IMR-90 (cell line): Measurements from ENCODE around the gene RALGDS.

GRCh38 chr9:133119559-133119704 is 1.6 kb downstream of the RALGDS start:
- RRBS: no CpG with 5 or more reads among the region's 6 CpGs
CAGE:
- cytosol, long polyA plus RNA: no peak
- long polyA plus RNA: no peak
- nucleus, long polyA plus RNA: no peak

DNA sequence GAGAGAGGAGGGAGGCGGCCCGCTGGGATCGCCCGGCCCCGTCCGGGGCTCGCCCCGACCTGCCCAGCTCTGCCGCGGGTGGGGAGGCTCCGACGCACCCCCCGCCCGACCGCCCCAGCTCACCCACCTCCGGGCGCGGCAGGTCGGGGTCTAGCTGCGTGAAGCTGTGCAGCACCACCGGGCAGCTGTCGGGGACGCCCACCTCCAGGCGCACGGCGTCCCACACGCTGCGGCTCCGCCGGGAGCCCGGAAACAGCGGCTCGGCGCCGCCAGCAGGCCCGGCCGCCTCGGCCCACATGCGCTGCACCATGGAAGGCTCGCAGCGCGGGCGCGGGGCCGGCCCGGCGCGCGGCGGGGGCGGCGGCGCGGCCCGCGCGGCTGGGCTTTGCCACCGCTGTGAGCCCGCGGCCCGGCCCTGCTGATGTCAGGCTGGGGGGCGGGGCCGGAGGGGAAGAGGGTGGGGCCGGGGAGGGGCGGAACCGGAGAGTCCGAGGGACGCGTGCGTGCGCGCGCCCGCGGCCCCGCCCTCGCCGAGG is at the start of gene RALGDS:
RALGDS (minus strand) TSS at position 396 of the 536 bp plus-strand sequence.
- RRBS: 2% methylated on average over 52 of the region's 78 CpGs
CAGE:
- cytosol, long polyA plus RNA: no peak
- long polyA plus RNA: no peak
- nucleus, long polyA plus RNA: no peak

- RRBS: no CpG with 5 or more reads among the region's 16 CpGs
CAGE:
- cytosol, long polyA plus RNA: no peak
- long polyA plus RNA: no peak
- nucleus, long polyA plus RNA: no peak
Measured at GRCh38 chr9:133122978-133123817, 2.2 kb upstream of the RALGDS start.

GRCh38 chr9:133238120-133239057 is 29.3 kb upstream of the OBP2B start:
- RRBS: 22% methylated on average over 3 of the region's 38 CpGs
CAGE:
- cytosol, long polyA plus RNA: no peak
- long polyA plus RNA: no peak
- nucleus, long polyA plus RNA: no peak

DNA sequence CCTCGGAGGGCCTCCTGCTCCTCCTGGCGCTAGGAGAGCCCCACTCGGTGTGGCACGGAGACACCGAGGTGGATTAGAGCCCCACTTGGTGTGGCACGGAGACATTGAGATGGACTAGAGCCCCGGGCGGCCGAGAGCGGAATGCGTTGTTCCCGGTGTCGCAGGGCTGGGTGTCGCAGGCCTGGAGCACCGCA is 200 bp downstream of the RPL7A start:
- RRBS: no CpG with 5 or more reads among the region's 15 CpGs
CAGE:
- cytosol, long polyA plus RNA: no peak
- long polyA plus RNA: no peak
- nucleus, long polyA plus RNA: no peak

DNA sequence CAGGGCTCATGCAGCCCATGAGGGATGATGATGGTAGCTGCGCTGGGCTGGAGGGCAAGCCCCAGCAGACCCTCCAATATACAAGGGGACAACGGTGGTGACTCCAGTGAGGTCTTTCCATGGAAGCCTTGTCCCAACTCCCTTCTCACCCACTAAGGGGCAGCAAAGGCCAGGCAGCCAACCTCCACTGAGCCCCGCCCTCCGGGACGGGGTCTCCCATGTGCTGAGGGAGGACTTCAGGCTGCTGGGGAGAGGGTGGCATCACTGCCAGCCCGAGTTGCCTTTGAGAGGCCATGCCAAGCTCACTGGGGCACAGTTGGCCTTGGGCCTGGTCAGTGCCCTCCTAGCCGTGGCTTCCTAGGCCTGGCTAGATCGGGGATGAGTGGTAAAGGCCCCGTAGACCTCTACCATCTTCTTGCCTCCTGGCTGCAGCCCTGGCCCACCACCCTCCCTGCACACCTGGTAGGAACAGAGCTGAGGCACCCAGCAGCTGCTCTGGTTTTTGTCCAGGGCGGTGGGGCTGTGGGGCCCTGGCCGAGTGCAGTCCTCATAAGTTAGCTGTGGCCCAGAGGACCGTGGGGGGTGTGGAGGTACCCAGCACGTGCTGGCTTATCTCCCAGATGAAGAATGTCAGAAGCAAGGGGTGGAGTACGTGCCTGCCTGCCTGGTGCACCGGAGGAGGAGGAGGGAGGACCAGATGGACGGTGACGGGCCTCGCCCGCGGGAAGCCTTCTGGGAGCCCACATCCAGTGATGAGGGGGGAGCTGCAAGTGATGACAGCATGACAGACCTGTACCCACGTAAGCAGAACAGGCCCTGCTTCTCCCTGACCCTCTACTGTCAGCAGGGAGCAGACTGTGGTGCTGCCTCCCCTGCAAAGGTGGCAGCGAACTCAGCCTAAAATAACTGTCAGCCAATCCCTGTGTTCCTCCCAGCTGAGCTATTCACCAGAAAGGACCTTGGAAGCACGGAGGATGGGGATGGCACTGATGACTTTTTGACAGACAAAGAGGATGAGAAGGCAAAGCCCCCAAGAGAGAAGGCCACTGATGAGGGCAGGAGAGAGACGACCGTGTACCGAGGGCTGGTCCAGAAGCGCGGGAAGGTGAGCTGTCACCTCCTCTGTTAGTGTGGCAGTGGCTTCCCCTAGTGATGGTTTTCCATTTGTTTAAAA is 3.4 kb downstream of the SURF2 start:
- RRBS: no CpG with 5 or more reads among the region's 28 CpGs
CAGE:
- cytosol, long polyA plus RNA: no peak
- long polyA plus RNA: no peak
- nucleus, long polyA plus RNA: no peak

DNA sequence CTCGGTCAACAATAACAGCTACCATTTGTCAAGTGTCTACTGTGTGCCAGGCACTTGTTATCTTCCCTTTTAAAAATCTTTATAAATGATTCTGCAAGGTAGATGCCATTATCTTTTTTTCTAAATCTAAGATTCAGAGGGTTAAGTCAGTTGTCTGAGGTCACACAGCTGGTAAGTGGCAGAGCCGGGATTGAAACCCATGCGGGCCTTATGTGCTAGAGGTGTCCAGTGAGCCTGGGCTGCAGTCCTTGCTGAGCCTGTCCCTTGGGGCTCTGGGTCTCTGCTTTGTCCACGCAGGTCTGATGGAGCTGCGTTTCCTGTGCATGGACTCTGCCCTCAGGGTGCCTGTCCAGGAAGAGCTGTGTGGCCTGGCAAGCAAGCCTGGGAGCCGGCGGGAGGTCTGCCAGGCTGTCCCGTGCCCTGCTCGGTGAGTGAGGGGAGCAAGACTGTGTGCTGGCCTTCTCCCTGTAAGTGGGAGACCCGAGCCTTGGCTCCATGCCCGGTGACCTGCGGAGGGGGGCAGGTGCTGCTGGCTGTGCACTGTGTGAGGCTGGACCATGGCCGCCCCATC is 11.4 kb upstream of the CACFD1 start:
- RRBS: 55% methylated on average over 5 of the region's 13 CpGs
CAGE:
- cytosol, long polyA plus RNA: no peak
- long polyA plus RNA: no peak
- nucleus, long polyA plus RNA: no peak

DNA sequence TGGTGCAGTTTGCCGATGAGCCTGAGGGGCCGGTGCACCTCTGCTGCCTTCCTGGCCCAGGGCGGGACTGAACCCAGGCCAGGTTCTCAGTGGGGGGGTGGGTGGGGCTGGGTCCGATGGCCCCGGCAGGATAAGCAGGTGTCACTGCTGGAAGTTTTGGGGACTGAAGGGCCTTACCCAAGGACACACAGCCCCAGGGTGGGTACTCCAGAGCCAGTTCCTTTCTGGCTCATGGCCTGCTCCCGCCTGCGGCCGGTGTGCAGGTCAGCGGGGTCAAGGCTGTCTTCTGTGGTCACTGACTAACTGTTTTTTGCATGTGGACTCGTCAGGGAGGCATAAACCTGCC is 18.4 kb downstream of the MYMK start:
- RRBS: 71% methylated on average over 2 of the region's 10 CpGs
CAGE:
- cytosol, long polyA plus RNA: no peak
- long polyA plus RNA: no peak
- nucleus, long polyA plus RNA: no peak

DNA sequence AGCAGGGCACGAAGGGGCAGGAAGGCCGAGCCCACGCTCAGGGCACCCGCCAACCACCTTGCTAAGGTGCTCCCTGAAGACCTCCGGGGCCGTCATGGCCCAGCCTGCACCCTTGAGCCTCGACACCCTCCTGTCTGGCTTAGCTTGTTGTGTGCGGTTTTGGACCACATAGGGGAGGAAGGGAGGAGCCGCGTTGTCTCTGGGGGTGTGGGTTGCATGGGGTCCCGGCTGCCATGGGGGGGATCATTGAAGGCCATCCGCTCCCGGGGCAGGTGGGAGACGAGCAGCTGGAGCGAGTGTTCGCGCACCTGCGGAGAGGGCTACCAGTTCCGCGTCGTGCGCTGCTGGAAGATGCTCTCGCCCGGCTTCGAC is 33.5 kb downstream of the ADAMTSL2 start:
- RRBS: 82% methylated on average over 12 of the region's 25 CpGs
CAGE:
- cytosol, long polyA plus RNA: no peak
- long polyA plus RNA: no peak
- nucleus, long polyA plus RNA: no peak

DNA sequence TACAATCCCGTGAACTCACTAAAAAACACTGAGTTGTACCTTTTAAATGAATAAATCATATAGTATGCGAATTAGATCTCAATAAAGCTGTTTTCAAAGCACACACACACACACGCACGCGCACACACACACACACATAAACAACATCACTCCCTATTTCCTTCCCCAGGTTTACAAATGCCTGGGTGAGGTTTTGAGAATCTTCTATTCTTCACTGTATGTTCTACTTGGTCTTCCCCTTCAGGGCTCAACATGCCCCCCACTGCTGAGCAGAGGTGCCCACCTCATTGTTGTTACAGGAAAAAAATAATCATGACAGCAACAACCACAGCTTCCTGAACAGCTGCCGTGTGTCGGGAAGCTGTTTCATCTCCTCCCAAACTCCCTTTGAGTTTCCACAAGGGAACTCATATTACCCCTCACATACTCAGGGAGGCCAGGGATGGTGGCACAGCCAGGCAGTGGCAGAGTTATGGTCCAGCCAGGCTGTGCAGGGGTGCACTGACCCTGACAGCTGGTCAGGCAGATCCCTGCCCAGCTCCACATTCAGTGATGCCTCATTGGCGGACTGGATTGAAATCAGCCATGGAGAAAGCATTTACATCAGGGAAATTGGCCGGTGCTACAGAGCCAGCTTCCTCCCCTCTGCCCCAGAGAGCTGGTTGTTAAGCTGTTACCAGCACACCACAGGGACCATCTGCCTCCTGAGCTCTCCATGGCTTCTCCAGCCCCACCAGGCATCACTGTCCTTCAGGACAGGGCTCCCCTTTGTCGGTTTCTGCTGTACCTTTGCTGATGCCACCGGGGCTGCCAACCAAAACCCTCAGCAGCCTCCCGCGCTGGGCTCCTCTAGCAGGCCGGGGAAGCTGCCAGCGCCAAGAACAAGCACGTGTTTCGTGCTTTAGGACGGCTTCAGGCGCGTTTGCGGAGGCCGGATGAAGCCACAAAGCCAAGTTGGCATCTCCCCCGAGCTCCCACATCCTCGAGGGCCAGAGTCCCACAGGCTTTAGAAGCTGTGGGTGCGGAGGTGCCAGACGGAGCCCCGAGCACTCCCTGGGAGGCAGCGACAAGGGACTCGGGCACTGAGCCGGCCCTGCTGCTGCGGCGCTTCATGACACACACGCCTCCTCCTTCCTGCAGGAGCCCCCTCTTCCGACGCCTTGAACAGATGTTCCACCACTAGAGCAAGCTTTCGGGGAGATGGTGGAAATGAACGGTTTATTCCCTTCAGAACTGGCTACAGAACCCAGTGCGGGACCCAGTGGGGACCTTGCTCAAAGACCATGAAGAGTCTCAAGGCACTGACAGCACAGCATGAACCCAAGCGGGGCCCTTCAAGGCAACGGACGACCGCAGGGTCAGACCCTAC is 37.1 kb downstream of the SARDH start:
- RRBS: 85% methylated on average over 11 of the region's 42 CpGs
CAGE:
- cytosol, long polyA plus RNA: no peak
- long polyA plus RNA: no peak
- nucleus, long polyA plus RNA: no peak

GRCh38 chr9:133711620-133712338 is 26.4 kb downstream of the SARDH start:
- RRBS: 37% methylated on average over 15 of the region's 31 CpGs
CAGE:
- cytosol, long polyA plus RNA: no peak
- long polyA plus RNA: no peak
- nucleus, long polyA plus RNA: no peak

GRCh38 chr9:133731738-133732317 is 6.3 kb downstream of the SARDH start:
- RRBS: 17% methylated on average over 3 of the region's 16 CpGs
CAGE:
- cytosol, long polyA plus RNA: no peak
- long polyA plus RNA: no peak
- nucleus, long polyA plus RNA: no peak

- RRBS: no CpG with 5 or more reads among the region's 12 CpGs
CAGE:
- cytosol, long polyA plus RNA: no peak
- long polyA plus RNA: no peak
- nucleus, long polyA plus RNA: no peak
Measured at GRCh38 chr9:133892449-133892881, 99.7 kb downstream of the VAV2 start.

DNA sequence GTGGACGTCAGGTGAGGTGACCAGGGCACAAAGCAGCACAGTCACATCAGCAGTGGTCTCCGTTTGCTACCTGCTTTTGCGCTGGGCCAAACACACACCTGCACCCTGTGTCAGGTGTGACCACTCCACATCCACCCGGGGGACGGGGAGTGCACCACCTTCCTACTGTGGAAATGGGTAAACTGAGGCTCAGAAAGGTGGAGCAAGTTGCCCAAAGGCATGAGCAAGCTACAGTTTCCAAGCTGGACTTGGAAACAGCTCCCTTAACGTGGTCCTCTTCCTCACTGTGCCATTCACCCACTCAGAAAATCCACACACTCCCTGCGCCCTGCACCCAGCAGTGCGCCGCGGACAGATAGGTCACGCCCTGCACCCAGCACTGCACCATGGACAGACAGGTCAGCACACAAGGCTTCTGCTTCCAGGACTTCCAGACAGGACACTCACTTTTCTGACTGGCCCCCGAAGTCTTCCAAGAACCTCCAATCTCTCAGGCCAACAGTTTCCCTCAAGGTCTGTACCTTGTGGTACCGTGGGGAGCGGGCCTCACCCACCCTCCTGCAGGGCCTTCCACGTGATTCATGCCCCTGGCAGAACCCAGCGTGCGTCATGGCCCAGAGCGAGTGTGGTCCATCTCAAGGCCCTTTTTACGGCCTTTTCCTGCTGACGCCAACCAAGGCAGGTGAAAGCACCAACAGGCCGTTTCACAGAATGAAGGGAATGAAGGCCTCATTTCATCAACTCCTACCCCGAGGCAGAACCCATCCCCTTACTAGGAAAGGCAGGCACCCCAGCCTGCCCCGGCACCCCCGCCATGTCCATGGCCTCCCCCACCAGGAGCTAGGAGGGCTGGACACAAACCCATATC is 17.5 kb downstream of the VAV2 start:
- RRBS: no CpG with 5 or more reads among the region's 24 CpGs
CAGE:
- cytosol, long polyA plus RNA: no peak
- long polyA plus RNA: no peak
- nucleus, long polyA plus RNA: no peak

- RRBS: 91% methylated on average over 10 of the region's 40 CpGs
CAGE:
- cytosol, long polyA plus RNA: no peak
- long polyA plus RNA: no peak
- nucleus, long polyA plus RNA: no peak
Measured at GRCh38 chr9:134048042-134048656, 19.7 kb downstream of the BRD3 start.

DNA sequence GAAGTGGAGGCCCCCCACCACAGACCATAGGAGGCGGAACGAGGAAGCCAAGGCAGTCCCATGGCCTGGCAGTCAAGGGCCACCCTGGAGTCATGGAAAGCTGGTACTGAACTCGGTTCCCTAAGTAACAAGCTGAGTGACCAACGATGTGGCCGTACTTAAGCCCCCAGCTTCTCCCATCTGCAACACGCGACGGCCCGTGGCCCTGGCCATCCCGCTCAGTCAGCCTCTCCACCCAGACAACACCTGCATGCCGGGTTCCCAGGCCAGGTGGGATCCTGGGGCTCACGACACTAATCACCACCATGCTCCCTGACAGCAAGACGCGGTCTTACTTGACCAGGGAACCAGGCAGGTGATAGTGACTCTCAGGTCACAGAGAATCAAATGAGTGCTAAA is 17.0 kb downstream of the BRD3 start:
- RRBS: no CpG with 5 or more reads among the region's 14 CpGs
CAGE:
- cytosol, long polyA plus RNA: no peak
- long polyA plus RNA: no peak
- nucleus, long polyA plus RNA: no peak

DNA sequence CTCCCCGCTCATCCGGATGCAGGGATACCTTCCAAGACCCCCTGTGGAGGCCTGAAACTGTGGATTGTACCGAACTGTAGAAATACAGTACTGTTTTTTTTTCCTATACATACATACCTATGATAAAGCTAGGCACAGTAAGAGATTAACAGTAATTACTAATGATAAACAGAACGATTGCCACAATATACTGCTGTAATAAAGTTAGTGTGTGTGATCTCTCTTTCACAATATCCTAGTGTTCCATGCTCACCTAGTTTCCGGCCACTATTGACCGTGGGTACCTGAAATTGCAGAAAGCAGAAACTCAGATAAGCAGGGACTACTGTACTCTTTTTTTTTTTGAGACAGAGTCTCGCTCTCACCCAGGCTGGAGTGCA is 33.2 kb downstream of the WDR5 start:
- RRBS: 100% methylated on average over 2 of the region's 7 CpGs
CAGE:
- cytosol, long polyA plus RNA: no peak
- long polyA plus RNA: no peak
- nucleus, long polyA plus RNA: no peak

GRCh38 chr9:134169488-134170270 is 33.8 kb downstream of the WDR5 start:
- RRBS: no CpG with 5 or more reads among the region's 25 CpGs
CAGE:
- cytosol, long polyA plus RNA: no peak
- long polyA plus RNA: no peak
- nucleus, long polyA plus RNA: no peak

GRCh38 chr9:134210677-134211597 is 75.1 kb downstream of the WDR5 start:
- RRBS: no CpG with 5 or more reads among the region's 26 CpGs
CAGE:
- cytosol, long polyA plus RNA: no peak
- long polyA plus RNA: no peak
- nucleus, long polyA plus RNA: no peak

DNA sequence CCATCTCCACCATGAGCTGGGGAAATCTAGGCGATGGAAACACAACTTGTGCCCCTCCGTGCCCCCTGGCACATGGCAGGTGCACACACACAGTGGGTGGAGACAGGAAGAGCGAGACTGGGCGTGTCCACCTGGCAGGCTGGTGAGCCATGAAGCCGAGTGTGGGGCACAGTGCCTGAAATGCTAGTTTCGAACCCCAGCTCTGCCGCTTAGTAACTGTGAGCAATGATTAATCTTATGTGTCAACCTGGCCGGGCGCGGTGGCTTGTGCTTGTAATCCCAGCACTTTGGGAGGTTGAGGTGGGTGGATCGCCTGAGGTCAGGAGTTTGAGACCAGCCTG is 81.1 kb upstream of the RXRA start:
- RRBS: no CpG with 5 or more reads among the region's 11 CpGs
CAGE:
- cytosol, long polyA plus RNA: no peak
- long polyA plus RNA: no peak
- nucleus, long polyA plus RNA: no peak